ENCODE measurements around a stretch of chr20.

DNA sequence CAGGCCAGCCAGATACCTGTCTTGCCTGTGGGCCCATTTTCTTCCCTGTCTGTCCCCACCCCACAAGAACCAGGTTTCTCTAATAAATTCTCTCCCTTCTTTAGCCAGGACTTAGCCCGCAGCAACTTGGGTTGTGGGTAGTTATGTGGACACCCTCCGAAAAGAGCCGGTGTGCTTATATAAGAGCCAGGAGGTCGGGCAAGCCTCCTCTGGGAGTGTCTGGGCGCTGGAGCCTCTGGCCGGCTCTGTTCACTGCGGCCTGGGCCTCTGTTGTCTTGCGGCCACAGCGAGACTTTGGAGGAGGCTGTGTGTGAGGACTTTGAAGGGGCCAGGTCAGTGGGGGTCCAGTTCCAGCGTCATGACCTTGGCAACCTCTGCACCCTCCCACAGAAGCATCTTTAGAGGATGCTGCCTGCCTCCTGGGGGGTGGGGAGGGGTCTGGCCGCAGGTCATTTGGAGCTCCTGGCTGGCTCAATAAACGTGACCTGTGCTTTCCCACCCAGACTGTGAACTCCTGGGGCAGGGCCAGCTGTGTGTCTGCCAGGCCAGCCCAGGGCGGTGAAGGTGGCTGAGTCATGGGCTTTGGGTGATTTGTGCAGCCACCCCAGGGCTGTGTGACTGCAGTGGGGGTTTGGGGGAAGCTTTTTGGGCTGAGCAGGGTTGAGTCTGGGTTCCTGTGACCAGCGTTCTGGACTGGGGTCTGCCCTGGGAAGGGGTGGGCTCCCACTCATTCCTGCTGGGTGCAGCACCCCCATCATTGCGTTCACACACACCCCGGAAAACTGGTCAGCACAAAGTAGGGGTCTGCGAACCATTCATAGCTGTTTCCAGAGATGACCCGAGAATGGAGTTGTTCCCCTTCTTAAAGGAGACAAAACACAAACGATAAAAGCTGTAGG, 1.3 kb downstream of the TCEA2 start:
- PRO-cap, 2 experiments, result no peak in any of the 2 experiments

DNA sequence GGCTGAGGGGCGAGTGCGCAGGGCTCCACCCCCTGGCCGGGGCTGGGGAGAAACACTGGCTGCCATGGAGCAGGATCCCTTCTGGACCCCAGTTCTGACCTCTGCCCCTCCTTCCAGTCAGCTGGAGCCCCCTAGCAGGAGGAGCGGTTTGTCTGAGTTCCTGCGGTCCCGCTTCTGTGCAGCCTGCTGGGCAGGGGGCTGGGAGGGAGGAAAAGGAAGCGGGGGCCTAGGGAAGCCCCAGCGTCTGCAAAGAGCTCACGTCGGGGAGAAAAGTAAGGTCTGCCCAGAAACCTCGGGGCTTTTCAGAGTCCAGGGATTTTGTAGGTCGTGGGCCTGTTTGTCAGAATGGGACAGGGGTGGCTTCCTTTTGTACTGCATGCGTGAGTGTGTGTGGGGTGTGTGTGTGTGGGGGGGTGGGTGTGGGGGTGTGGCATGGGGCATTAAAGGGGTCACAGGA, 1.8 kb downstream of the LKAAEAR1 start:
- PRO-cap, 2 experiments, result no peak in any of the 2 experiments

- PRO-cap, 2 experiments, result no peak in any of the 2 experiments
Measured at GRCh38 chr20:64189624-64190378, 25.5 kb downstream of the MYT1 start.

DNA sequence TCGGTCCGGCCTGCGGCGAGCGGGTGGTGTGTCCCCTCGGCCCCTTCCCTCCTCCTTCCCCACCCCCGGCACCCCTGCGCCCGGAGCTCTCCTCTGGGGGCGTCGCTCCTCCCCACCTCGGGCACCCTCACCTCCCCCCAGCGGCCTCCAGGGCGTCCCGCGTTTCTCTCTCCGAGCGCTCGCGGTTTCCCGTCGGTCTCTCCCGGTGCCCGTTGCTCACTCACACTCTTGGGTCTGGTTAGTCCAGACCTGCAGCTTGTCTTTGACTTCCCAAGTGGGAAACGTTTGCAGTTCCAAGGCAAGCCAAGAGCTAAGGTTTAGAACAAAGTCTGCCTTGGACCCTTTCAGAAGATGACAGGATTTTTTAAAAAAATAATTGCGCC, 342 bp downstream of the PCMTD2 start:
- PRO-cap, 2 experiments, result no peak in any of the 2 experiments

Measured in Metastatic Liver Carcinoma in the Adrenal Gland (tissue), 2 donors.